Astrocyte (in vitro differentiated cells and primary cell): ENCODE measurements around the genes SMPD2 and AMD1.

- PRO-cap = no peak
- RRBS, 2 experiments = no CpG with 5 or more reads among the region's 4 CpGs
These were observed 15.6 kb downstream of the CD164 start for GRCh38 chr6:109366482-109367270.

- PRO-cap = no peak
- RRBS, 2 experiments = no CpG with 5 or more reads among the region's 6 CpGs
These were observed 9.0 kb downstream of the CD164 start for GRCh38 chr6:109372911-109373934.

DNA sequence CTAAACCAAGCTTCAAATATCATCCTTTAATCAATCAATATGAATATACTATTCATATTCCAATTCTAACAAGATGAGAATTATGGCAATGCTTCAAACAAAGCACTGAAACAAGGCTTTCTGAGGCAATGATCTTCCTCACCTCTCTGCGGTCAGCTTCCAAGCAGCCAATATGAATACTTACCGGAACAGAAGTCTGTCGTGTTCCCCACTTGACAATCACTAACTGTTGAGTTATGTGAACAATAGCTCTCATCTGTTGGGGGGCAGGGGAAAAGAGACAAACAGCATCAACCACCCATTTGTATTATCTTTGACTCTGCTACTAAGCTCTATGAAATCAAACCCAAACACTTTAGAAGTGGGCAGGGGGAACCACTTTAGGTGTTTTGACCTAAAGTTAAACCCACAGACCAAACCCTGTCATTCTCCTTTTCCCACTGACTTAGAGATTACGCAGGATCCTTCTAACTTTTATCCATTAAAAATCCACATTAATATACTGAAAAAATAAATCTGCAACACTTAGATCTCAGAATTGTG, 4.5 kb downstream of the CD164 start:
- PRO-cap = no peak
- RRBS, 2 experiments = no CpG with 5 or more reads among the region's 4 CpGs

DNA sequence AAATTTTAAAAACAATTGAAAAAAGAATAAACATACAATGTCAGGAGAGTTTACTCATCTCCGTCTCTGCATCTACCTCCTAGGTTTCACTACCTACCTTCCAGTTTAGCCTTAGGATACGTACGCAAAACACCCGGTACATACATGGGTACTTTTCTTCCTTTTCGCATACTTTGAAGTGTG, 969 bp downstream of the CD164 start:
- PRO-cap = no peak
- RRBS, 2 experiments = no CpG with 5 or more reads among the region's 5 CpGs

DNA sequence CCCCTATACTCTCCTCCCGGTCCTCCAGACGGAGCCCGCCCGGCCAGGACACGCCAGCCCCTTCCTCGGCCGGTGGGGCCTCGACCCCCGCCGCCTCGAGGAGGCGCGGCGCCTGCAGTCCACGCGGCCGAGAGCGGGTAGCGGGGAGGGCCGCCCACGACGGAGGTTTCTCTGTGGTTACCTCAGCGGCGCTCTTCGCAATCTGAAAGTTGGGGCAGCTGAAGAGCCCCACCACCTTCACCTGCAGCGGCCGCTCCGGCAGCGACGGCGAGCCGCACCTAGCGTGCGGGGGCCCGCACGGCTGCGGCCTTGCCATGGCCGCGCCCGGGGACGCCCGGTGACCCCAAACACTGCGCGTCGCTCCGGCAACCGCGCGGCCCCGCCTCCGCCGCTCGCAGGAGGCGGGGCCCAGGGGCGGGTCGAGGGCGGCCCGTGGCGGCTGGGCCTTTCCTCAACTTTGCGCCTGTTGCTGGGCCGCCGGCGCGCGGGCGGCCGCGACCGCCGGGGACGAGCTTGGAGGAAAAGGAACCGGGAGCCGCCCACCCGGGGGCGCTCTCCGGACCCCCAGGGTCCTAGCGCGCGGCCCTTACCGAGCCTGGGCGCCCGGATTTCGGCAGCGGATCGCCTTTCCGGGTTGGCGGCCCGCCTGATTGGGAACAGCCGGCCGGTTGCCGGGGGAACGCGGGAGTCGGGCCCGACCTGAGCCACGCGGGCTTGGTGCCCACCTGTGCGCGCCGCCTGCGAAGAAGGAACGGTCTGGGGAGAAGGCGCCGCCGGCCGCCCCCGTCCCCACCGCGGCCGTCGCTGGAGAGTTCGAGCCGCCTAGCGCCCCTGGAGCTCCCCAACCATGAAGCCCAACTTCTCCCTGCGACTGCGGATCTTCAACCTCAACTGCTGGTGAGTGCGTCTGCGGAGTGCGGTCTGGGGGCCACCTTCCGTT, at the start of gene SMPD2:
Gene SMPD2 (plus strand): TSS at position 450 of the 940 bp plus-strand sequence.
- PRO-cap = bidirectional peak, plus-strand start at position 462 of the sequence, minus-strand start at position 316 of the sequence
- RRBS, 2 experiments = under 1 to 1% methylated on average over 20 to 41 of the region's 120 CpGs

DNA sequence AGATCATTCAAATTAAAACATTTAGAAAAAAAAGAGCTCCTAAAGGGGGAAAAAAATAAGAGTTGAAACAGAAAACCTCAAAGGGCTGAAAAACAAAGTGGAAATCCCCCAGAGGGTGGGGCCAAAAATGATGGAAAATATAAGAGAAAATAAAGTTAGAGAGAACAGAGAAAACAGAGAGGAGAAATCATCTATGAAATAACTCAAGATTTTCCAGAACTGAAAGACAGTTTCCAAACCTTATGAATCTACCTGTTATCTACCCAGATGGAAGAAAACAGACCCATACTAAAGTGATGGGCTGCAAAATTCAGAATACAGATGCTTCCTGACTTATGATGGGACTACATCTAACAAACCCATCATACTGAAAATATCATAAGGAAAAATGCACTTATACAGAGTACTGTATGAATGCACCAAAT, 4.1 kb downstream of the ZBTB24 start:
- PRO-cap = no peak

DNA sequence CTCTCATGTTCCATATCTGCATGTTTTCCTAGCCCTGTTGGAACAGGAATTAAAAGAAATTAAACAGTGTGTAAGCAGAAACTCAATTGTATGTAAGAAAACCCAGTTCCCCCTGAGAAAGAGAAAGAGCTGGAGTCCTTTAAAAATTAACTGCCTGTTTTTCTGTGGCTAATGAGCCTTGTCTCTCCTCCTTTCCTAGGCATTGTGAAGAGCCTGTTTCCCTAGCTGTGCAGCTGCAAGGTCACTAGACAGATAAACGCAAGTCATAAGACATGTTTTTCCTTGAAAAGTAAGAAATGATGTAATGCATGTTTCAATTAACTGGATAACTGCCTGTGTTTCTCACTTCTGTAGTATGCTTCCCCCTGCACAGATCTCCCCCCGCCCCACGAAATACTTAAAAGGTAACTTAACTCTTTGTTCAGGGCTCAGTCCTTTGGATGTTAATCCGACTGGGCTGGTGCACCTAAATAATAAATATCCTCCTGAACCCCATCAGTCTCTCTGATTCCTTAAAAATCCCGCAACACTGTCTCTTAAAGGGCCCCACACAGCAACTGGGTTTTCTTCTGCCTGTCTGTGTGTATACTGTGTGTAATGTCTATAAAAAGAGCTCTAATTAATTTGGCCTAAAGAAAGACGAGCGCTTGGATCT, 100.4 kb upstream of the GPR6 start:
- PRO-cap = no peak
- RRBS, 2 experiments = no CpG with 5 or more reads among the region's 7 CpGs

DNA sequence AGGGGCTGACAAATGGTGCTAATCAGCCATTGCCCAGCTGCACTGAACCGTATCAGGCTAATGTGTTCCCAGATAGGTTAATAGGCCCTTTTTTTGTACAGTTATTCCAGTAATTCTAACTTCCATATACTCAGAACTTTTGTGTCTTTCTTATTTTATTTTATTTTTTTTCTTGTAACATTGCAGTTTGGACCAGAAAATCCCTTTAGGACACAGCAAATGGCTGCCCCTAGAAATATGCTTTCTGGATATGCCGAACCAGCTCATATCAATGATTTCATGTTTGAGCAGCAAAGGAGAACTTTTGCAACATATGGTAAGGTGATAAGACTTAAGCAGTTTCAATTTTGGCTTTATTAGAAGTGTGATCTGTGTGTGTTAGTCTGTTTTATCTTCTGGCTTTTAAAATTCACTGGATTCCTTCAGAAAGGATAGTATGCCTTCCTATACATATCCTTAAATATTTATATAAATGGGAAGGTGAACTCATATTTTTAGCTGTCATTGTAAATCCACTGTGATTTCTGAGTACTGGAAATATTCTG, 21.2 kb downstream of the CDC40 start:
- PRO-cap = no peak
- RRBS, 2 experiments = no CpG with 5 or more reads among the region's 2 CpGs

- PRO-cap = bidirectional peak, plus-strand start at chr6:110816105, minus-strand start at chr6:110815855
- RRBS, 2 experiments = no CpG with 5 or more reads among the region's 11 CpGs
These were observed 758 bp upstream of the CDK19 start for GRCh38 chr6:110815976-110816477.

- PRO-cap = unidirectional peak, plus-strand start at chr6:110873995; unidirectional peak, plus-strand start at chr6:110874095; bidirectional peak, plus-strand start at chr6:110874239, minus-strand start at chr6:110874144; bidirectional peak, plus-strand start at chr6:110874785, minus-strand start at chr6:110874526
- RRBS, 2 experiments = 2 to 3% methylated on average over 9 to 13 of the region's 59 CpGs
These were observed at the start of gene AMD1 for GRCh38 chr6:110873732-110874865. Gene AMD1 (plus strand): TSS chr6:110874785.

DNA sequence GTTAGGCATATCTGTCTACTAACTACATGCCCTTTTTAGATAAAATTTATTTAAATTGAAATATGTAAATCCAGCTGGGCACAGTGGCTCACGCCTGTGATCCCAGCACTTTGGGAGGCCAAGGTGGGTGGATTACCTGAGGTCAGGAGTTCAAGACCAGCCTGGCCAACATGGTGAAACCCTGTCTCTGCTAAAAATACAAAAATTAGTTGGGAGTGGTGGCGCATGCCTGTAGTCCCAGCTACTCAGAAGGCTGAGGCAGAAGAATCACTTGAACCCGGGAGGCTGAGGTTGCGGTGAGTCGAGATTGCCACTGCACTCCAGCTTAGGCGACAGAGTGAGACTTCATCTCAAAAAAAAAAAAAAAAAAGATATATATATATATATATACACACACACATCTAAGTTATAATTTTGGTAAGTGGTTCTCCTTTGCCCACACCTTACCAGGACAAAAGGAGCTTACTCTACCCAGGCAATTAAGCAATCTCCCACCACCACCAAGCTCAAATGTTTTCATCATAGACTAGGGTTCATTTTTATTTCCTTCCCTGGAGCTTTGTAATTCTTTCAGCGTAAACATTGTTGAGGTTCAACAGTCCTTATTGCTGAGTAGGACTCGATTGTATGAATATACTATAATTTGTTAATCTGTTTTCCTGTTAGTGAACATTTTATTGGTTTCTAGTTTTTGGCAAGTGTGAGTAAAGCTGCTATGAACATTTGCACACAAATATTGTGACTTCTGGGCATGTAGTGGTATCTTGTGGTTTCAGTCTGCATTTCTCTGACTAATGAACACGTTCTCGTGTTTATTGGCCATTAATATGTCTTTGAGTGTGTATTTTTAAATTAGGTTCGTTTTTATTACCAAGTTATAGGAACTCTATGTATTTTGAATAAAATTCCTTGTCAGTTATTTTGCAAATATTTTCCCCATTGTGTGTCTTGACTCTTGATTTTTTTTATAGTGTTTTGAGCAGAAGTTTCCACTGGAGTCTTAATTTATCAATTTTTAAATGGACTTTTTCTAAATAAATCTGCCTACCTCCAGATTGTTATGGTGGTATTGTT, 23.6 kb downstream of the AMD1 start:
- PRO-cap = no peak
- RRBS, 2 experiments = no CpG with 5 or more reads among the region's 11 CpGs

DNA sequence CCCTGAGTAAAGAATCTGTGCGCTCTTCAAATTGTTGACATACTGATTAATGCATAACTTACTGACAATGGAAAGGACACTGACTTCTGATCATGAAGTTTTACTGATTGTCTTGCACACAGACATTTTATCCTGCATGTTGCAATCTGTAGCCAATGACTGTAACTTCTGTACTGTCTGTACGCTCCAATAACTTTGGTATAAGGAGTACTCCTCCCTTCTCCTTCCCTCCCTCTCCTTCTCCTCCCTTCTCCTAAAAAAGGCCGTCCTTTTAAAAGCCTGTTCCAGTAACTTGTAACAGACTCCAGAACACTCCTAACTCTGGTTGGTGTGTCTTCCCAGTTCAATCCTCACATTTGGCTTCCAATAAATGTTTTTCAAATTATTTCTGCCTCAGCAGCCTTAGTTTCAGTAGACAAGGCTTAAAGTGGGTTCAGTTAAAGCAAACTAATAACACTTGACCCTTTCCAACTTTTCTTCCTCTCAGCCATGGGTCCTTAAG, 6.0 kb upstream of the GTF3C6 start:
- PRO-cap = no peak
- RRBS, 2 experiments = no CpG with 5 or more reads among the region's 3 CpGs

- PRO-cap = no peak
- RRBS, 2 experiments = no CpG with 5 or more reads among the region's 3 CpGs
These were observed 524 bp upstream of the GTF3C6 start for GRCh38 chr6:110958052-110958312.

DNA sequence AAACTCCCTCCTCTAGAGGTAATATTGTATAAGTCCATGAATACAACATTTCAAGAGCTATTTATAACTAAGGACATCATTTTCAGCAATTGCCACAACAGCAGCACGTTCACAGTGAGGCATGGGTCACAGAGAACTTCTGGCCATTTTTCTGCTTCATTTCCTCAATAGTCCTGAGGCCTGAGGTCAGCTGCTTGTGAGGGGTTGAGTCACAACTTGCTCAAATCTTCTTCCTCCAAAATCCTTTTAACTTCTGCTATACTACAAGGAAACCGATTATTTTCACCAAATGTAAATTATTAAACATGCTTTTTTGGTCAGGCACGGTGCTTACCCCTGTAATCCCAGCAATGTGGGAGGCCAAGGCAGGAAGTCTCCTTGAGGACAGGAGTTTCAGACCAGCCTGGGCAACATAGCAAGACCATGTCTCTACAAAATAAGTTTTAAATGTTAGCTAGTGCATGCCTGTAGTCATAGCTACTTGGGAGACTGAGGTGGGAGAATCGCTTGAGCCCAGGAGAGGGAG, 11.2 kb upstream of the SLC16A10 start:
- PRO-cap = no peak
- RRBS, 2 experiments = no CpG with 5 or more reads among the region's 4 CpGs

DNA sequence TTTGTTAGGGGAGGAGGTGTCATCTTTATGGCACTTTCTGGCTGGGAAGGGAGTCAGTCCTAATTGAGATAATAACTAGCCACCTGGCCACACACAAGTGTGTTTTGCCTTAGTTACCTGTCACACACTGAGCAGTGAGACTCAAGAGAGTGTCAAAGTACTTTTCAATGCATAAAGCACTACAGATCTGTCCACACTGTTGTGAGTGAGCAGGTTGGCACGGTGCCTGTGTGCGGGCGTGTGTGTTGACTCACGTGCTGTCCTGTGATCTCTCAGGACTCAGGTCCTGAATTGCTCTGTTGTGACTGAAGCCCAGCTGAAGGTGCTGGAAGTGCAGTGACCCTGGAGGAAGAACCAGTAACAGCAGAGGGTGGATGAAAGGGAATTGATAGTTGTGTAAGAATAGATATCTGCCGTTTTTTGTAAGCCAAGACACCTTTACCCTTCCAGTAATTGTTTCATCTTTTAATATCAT, 18.2 kb downstream of the SLC16A10 start:
- PRO-cap = no peak
- RRBS, 2 experiments = no CpG with 5 or more reads among the region's 5 CpGs

DNA sequence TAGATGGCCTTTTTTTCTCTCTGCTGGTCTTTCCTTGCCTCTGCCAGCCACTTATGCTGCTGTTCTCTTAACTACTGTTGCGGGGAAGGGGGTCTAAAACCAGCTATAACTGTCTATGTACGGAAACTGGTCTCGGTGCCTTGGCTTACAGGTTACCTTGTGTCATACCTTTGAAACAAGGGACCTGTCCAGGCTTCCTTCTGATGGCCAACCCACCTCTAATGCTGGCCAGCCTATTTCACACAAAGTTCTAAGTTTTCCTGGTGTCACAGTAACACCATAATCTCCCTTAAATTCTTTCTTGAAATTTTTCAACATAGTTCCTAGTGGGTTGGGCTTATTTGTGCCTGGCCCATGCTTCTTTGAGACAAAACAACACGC, 30.0 kb downstream of the MFSD4B start:
- PRO-cap = no peak
- RRBS, 2 experiments = no CpG with 5 or more reads among the region's 4 CpGs

DNA sequence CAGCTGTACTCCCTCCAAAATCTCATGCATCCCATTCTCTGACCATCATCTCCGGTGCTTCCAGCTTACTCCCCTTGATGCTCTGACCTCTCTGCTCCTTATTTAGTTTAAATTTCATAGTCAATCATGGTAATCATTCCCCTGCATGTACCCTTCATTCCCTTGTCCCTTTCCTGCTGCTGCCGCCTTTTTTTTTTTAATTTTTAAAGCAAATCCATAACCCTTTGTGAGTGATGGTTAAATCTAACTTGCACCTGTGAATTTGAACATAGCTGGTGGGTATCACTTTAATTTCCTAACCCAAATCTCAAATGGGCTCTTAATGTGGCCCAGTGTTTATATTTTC, 86.4 kb downstream of the MFSD4B start:
- PRO-cap = no peak
- RRBS, 2 experiments = no CpG with 5 or more reads among the region's 2 CpGs

- PRO-cap = no peak
- RRBS, 2 experiments = no CpG with 5 or more reads among the region's 7 CpGs
These were observed 109.1 kb downstream of the REV3L start for GRCh38 chr6:111373829-111374368.

DNA sequence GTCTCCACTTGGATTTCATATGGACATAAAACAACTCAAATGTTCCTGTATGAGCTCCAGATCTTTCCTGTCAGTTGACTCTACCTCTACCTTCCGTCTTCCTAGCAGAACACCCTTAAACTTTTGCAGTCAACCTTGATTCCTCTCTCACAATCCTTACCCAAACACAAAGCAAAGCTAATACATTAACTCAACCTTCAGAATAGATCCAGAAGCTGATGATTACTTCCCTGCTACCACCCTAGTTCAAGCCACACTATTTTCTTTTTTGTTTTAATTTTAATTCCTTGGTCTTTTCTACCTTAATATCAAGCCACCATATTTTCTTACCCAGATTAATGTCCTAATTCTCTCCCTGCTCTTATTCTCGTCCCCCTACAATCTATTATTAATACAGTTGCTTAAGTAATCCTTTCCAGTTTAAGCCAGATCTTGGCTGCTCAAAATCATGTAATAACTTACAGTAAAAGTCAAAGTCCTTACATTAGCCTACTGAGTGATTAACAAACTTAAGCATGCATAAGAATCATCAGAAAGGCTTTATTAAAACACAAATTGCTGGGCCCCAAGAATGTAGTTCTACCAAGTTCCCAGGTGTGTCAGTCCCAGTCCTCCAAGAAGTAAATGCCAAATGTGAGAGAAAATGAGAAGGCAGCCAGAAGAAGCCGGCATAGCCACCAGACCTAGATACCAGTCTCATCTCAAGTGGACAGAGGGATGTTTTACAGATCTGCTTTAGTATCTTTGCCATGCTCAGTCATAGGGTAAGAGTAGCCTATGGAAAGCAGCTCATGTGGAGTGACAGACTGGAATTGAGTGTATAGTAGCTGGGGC, 68.2 kb downstream of the REV3L start:
- PRO-cap = no peak
- RRBS, 2 experiments = no CpG with 5 or more reads among the region's 3 CpGs

GRCh38 chr6:111483349-111483998, 456 bp upstream of the REV3L start:
- PRO-cap = bidirectional peak, plus-strand start at chr6:111483377, minus-strand start at chr6:111483167; bidirectional peak, plus-strand start at chr6:111483537, minus-strand start at chr6:111483432; bidirectional peak, plus-strand start at chr6:111483899, minus-strand start at chr6:111483618
- RRBS, 2 experiments = 1 to 3% methylated on average over 10 of the region's 82 CpGs